Mammary microvascular endothelial cell (primary cell): ENCODE data around the genes TUBB8B and ENOSF1.

- RAMPAGE, long total RNA = no peak
Observed at GRCh38 chr18:49331-50054, at the start of gene TUBB8B. TUBB8B (minus strand) TSS chr18:49615.

GRCh38 chr18:136311-136934 is 21.9 kb upstream of the USP14 start:
- RAMPAGE, long total RNA = no peak

DNA sequence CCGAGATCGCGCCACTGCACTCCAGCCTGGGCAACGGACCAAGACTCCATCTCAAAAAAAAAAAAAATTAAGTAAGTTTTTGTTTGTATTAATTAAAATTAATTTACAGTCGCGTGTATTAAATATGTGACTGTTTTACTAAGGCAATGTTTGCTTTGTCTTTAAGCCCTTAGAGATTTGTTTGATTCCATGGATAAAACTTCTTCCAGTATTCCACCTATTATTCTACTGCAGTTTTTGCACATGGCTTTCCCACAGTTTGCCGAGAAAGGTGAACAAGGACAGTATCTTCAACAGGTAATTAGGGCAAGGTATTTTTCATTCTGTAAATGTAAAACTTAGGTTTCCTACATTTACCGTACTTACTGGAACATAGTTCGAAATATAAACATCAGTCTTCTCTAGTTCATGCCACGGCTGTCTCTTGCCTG is 38.1 kb downstream of the USP14 start:
- RAMPAGE, long total RNA = no peak

- RAMPAGE, long total RNA = no peak
Observed at GRCh38 chr18:475081-475565, 25.4 kb downstream of the COLEC12 start.

- RAMPAGE, long total RNA = no peak
Observed at GRCh38 chr18:690543-690889, 21.9 kb downstream of the ENOSF1 start.

GRCh38 chr18:712475-713003 is at the start of gene ENOSF1:
ENOSF1 (minus strand) TSS chr18:712630.
- RAMPAGE, long total RNA = no peak

- RAMPAGE, long total RNA = no peak
Observed at GRCh38 chr18:928832-929234, 24.2 kb downstream of the ADCYAP1 start.

- RAMPAGE, long total RNA = no peak
Observed at GRCh38 chr18:1522148-1522387, 617.4 kb downstream of the ADCYAP1 start.

DNA sequence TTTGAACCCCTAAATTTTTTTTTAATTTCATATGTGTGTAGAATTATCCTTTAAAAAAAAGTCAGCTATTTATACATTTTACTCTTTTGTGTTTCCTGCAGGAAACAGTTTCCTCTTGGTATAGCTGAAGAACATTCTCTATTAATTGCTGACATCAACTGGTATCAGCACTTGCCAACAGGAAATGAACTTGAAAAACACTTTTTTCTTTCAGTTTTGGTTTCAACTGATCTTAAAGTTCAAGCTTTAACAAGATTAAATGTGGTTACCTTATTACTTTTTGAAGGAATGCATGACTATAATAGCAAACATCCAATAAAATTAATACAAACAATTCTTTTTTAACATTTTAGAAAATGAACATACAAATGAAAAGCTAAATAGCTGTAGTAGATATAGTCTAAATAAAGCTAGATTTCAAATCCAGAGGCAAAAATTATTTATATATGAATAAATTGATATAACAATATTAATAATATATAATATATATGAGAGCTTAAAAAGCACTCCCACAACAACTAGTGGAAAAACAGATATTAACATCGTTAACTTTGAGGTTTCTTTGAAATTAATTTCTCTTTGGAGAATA is 34.4 kb downstream of the NDC80 start:
- RAMPAGE, long total RNA = no peak

GRCh38 chr18:2656942-2657191 is 1.3 kb downstream of the SMCHD1 start:
- RAMPAGE, long total RNA = no peak

- RAMPAGE, long total RNA = no peak
Observed at GRCh38 chr18:2706219-2707411, 51.1 kb downstream of the SMCHD1 start.

DNA sequence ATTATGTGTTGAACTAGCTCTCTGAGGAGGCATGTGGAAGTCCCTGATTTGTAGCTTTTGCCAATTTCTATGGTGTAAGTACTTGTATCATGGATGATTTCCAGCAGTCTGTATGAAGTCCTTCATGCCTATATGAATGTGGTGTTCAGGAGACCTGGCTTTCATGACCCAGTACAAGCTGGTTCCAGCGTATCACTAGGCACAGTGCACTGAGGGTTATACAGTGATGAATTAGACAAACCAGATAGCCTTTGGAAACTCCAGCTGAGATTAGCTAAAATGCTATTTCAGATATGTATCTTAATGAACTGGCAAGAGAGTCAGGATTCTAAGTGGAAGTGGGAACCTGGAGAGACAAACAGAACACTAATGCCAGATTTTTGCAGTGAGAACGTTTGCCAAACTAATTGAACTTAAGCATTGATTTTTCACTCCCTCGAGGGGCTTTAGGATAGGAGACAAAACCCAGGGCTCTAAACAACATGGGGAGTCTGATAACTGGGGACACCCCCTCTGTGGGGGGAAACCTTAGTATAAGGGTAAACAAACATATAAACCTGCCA is 66.1 kb upstream of the EMILIN2 start:
- RAMPAGE, long total RNA = no peak

- RAMPAGE, long total RNA = no peak
Observed at GRCh38 chr18:2870270-2871063, 23.7 kb downstream of the EMILIN2 start.

GRCh38 chr18:2889536-2890341 is 42.9 kb downstream of the EMILIN2 start:
- RAMPAGE, long total RNA = no peak

DNA sequence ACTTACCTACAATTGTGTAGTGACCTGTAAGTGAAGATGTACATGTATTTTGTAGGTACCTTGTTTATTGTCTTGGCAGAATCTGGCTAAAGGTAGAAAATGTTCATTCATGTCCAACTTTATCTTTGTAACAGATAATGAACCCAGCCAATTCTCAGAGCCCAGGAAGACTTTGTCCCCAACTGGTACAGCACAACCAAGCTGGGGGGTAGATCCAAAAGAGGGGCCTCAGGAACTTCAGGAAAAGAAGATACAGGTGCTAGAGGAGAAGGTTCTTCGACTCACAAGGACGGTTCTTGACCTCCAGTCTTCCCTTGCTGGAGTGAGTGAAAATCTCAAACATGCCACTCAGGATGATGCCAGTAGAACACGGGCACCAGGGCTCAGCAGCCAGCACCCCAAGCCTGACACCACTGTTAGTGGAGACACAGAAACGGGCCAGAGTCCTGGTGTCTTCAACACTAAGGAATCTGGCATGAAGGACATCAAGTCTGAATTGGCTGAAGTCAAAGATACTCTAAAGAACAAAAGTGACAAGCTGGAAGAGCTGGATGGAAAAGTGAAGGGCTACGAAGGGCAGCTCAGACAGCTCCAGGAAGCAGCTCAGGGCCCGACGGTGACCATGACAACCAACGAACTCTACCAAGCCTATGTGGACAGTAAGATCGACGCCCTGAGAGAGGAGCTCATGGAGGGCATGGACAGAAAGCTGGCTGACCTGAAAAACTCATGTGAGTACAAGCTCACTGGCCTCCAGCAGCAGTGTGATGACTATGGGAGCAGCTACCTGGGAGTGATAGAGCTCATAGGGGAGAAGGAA is 43.8 kb downstream of the EMILIN2 start:
- RAMPAGE, long total RNA = no peak

- RAMPAGE, long total RNA = no peak
Observed at GRCh38 chr18:2894131-2894706, 47.4 kb downstream of the EMILIN2 start.

GRCh38 chr18:2953858-2955009 is 58.7 kb downstream of the LPIN2 start:
- RAMPAGE, long total RNA = no peak

DNA sequence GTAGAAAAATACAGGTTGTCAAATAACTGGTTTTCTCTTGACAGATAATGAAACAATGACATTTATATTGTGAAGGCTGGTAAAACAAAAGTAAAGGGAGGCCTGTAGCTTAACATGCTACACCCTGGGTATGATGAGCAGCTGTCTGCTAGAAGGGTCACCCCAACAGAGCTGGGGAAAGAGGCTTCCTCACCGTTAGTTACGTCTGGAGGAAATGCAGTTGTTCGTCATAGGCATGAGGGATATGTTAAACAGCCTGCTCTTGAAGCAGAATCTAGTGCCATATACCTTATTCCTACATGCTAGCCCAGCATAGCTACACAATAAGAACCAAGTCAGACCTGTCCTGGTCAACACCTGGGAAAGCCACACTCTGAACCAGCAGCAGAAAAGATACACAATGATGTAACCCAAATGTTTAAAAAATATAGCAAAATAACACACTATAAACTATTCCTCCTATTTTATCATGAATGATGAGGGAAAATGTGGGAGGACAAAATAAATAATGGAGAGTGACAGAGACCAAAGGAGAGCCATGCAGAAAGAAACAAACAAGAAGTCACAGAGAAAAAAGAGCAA is 49.8 kb downstream of the LPIN2 start:
- RAMPAGE, long total RNA = no peak

- RAMPAGE, long total RNA = no peak
Observed at GRCh38 chr18:2967345-2967731, 45.6 kb downstream of the LPIN2 start.

DNA sequence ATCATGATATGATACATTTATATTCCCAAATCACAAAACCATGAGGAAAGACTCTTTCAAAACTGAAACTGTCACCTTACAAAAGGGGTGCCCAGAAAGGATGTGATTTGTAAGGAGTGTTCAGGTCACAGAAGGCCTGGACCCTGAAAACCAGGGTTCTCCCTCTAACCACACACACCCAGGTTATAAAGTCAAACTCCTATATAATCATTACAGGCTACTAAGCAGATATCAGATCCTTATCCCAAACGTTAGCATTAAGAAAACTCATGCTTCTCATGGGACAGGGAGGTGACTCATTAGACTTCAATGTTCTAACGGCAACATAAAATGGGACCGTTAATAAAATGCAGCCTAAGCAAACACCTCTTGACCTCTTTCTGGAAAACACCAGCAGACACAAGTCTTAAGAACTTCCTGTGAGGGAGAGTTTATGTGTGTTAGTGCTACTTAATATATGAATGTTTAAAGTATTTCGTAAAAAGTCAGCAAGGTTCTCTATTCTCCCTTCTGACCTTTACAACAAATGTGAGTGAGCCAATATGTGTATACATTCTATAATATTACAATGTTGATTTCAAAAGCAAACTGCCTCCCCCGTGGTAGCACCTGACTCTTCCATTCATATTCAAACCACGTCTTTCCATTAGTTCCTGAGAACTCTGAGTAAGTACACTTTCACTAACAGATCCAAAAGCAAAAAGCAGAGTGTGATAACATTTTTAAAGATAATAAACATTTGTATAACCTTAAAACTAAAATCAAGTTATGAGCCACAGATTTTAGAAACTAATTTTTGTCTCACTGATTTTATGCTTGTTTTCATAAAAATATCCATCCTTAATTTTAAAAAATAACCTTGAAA is 31.6 kb downstream of the LPIN2 start:
- RAMPAGE, long total RNA = no peak